Measurements from ENCODE around the gene GTDC1.

GRCh38 chr2:136213758-136214740 is 96.1 kb upstream of the CXCR4 start:
- PRO-cap = no peak

DNA sequence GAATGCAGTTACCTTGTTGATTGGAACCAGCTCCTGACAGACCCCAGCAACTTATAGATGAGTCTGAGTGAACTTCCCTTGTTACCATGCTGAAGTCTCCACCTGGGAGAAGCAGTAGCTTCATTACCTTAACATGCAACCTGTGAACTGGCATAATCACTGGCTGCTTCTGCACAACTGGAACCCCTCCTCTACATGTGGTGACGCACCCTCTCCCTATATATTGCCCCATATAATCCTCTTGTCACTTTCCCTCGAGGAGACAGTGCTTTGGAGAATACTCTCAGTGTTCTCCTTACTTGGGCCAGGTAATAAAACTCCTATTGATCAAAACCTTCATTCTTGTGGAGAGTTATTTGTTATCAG is 226.2 kb upstream of the SPOPL start:
- PRO-cap = no peak

- PRO-cap = no peak
Measured at GRCh38 chr2:138500537-138501033, 985 bp upstream of the SPOPL start.

DNA sequence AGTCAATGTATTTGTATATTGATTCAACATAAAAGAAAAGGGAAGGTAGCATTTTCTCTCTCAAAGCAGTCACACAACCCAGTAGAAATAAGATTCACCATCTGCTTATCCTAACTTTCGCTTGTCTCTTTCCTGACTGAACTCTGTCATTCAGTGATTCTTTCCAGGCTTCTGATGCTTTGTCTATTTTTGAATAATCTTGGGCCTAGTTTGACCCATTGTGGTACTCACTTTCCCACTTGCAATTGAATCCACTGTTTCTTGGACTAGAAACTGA is 1.2 kb downstream of the SPOPL start:
- PRO-cap = no peak

DNA sequence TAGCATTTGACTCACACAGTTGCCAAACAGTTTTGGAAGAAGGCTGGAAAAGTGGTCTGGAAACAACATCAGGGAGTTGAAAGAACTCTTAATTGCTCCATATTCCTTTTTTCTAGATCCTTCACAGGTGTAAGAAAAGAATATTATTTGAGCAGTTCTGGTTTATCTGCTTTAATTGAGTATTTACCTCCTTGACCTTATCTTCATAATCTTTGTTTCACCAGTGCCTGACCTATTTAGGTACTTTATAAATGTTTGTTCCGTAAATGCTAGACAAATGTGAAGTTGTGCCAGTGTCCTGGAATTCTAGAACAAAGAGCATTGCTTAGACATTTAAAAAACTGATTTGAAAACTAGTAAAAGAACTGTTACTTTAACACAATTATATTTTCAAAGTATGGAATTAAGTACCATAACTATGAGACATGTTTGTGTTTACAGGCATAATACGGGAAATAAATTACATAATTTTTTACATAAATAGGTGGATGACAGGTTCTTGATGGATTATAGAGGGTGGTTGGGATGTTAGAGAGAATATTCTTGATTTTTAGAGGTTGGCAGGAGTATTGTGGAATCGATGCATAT is 15.2 kb downstream of the SPOPL start:
- PRO-cap = no peak

GRCh38 chr2:140246930-140247381 is 1466.8 kb upstream of the NXPH2 start:
- PRO-cap = no peak

DNA sequence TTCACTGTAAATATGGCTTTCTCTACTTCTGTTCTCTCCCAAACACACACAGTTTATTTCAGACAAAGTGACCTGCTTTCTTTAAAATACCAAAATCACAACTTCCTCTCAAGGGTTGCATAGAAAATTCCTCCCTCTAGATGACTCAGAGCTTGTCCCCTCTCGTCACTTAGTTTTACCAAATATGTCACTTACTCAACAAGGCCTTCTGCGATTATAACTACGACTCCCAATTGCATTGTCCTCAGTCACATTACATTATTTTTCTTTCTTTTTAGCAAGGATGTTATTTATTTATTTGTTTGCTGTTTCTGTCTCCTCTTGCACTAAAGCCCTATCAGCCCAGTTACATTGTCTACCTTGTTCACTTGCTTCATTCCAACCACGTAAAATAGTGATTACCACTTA is 9.4 kb downstream of the LRP1B start:
- PRO-cap = no peak

DNA sequence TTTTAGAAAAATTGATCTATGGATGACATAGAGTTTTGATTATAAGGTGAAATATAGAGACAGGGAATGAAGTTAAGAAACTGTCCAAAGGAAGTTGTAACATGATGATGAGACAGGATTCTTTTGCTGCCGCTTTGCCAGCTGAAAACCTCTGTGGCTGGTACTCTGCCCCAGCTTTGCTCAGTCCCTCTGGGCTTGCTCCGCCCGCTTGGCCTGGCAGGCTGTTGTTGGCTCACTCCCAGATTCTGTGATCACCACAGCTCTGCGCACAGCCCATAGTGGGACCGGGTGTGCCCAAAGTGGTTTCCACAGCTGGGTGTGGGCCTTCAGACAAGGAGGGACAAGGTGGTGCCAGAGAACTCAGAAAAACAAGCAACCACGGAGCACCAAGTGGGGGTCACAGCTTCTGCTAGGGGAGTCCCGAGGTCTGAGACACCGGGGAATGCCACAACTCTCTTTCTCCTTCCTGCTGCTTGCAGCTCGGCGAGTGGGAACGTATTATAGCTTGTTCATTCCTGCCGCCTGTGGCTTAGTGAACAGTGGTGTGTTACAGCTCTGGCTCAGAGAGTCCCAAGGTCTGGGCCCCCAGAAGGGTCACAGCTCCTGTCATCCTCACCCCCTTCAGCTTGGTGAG is 9.2 kb upstream of the KYNU start:
- PRO-cap = no peak

- PRO-cap = no peak
Measured at GRCh38 chr2:142870534-142870963, 6.9 kb upstream of the KYNU start.

DNA sequence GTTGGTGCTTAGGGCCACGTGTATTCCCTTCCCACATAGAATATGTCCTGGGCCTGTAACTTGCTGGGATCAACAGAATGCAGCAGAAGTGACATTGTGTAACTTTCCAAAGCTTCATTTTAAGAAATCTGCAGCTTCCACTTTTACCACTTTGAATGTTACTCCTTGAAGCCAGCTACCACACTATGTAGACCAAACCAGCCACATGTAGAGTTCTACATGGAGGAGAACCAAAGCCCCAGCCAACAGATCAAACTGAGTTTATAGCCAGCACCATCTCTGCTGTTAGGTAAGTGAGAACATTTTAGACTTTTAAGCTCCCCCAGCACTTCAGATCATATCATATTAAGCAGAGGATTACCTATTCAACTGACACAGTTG is 58.4 kb upstream of the ARHGAP15 start:
- PRO-cap = no peak

DNA sequence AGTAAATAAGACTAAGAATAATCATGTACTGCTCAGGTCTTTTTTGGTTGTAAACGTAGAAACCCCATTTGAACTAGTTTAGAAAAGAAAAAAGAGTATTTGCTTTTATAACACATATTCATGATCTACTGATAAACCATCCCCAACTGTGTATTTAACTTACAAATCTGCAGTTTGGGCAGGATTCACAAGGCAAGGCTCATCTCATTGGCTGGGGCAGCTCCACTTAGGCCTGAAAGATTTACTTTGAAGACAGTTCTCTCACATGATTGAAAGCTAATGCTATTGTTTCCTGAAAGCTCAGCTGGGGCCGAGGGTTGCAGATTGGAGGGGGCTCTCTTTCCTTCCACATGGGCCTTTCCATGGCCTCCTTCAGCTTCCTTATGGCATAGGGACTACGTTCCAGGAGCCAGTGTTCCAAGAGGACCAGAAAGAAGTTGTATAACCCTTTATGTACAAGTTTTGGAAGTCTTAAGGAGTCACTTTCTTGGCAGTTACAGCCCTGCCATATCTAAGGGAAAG is 47.4 kb downstream of the ARHGAP15 start:
- PRO-cap = no peak

DNA sequence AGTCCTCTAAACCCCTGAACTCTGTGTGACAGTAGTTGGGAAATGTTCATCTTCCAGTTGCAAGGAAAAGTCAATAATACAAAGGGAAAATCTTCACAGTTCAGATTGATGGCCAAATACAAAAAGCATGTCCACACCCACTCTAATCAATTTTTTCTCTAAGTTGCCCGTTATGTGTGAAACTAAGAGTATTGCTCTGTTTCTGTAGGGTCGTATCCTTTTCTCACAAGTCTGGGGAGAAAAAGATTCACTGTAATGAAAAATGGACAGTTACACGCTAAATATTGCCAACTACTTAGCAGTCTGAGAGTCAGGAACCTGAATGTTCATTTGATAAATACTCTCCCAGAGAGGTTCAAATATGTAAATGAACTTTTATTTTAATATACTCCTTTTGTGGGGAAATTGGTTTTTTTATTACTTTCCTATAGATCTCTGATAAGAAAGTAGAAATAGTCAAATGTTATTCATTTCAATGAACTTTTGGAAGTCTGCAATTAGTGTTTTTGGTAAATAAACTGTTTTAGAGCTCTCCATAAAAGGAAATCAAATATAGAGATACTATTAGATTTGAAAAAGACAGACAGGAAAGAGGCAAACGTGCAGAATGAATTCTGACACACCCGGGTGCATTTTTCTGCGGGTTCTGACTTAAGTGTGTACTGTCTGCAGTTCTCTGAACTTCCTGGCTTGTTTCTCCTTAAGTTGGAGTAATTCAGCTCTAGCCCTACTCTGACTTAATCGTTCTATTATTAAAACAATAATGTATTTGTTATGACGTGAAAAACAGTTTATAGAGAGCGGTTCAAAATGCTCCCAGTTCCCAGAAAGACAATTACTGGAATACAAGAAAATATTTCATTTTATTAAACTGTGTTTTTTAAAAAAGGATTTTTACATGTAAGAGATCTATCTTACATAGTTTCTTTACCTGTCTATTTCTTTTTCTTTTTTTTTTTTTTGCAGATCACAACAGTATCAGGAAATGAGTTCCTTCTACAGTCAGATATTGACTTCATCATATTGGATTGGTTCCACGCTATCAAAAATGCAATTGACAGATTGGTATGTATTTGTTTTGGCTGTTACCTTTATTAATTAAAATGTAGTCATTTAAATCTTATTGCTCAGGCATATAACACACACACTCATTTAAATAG is 305.8 kb downstream of the ARHGAP15 start:
- PRO-cap = unidirectional peak, minus-strand start at position 687 of the sequence

DNA sequence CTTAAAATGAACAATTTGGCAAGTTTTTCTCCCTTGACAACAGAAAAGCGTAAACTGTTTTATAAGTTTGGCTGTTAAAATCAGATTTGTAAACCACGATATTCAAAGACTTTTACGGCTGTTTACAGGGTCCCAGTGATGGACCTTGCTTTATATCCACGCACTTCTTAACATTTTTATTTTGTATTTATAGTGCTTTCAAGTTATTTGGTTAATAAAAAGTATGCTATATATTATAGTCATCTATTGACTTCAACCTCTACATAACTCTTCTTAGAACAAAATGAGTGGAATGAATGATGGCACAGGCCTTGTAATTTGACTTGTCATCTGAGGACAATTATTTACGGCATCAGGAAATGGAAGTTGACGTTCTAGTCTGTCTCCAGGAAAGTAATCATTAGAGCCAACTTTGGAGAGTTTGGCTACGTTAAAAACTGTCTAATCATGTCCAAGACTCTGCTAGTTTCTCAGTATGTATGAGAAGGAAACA is 353.4 kb downstream of the ARHGAP15 start:
- PRO-cap = no peak

- PRO-cap = no peak
Measured at GRCh38 chr2:143718649-143719215, 589.5 kb downstream of the ARHGAP15 start.

DNA sequence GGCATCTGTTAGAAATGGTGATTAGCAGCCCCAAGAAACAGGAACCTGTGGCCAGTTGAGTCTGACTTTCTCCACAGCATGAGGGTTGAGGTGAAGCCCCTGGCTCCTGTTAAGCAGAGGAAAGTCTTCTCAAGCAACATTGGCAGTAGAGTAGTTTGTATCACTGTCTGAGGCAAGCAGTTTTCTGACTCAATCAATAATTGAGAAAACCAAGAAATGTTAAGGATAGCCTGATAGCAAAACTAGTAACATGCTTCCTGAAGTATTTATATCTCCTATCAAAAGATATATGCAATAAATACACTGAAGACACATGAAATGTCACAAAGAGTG is 389.7 kb downstream of the GTDC1 start:
- PRO-cap = no peak

DNA sequence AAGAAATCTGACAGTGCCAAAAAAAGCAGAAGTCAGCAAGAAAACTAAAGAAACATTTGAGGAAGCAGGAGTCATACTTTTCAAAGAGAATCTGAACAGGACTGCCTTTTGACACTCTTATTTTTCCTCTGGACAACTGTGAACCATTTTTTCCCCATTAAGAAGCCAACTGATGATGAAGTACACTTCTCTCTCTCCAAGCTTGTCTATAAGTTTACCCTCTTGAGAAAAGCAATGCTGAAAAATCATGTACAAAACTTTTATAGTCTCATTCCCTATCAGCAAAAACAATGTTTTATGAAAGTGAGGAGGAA is 188.5 kb downstream of the GTDC1 start:
- PRO-cap = no peak

DNA sequence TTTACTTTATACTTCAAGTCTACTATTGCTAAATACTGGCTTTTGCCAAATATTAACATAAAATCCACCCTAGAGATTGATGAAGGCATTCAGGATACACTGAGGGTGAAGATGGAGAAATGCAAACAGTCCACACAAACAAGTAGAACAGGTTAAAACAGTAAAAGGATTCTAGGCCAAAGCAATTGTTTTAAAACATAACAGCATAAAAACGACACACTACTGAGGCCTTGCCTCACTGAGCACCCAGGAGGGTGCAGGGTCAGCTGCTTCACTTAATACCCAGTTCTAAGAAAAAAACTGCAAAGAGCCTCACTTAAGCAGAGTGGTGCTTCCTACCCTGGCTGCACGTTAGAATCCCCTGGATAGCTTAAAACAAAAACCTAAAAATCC is 91.7 kb downstream of the GTDC1 start:
- PRO-cap = no peak

DNA sequence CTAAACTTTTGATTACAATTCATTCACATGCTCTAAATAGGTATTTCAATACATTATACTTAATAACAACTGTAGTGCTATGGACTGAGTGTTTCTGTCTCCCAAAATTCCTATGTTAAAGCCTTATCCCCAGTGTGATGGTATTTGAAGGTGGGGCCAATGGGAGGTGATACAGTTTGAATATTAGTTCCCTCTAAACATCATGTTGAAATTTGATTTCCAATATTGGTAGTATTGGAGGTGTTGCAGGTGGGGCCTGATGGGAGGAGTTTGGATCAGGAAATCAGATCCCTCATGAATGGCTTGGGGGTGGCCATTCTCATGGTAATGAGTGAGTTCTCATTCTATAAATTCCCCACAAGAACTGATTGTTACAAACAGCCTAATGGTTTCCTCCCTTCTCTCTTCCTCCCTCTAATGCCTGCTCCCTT is 64.5 kb downstream of the GTDC1 start:
- PRO-cap = no peak

GRCh38 chr2:144320379-144321219 is 11.7 kb downstream of the GTDC1 start:
- PRO-cap = no peak

DNA sequence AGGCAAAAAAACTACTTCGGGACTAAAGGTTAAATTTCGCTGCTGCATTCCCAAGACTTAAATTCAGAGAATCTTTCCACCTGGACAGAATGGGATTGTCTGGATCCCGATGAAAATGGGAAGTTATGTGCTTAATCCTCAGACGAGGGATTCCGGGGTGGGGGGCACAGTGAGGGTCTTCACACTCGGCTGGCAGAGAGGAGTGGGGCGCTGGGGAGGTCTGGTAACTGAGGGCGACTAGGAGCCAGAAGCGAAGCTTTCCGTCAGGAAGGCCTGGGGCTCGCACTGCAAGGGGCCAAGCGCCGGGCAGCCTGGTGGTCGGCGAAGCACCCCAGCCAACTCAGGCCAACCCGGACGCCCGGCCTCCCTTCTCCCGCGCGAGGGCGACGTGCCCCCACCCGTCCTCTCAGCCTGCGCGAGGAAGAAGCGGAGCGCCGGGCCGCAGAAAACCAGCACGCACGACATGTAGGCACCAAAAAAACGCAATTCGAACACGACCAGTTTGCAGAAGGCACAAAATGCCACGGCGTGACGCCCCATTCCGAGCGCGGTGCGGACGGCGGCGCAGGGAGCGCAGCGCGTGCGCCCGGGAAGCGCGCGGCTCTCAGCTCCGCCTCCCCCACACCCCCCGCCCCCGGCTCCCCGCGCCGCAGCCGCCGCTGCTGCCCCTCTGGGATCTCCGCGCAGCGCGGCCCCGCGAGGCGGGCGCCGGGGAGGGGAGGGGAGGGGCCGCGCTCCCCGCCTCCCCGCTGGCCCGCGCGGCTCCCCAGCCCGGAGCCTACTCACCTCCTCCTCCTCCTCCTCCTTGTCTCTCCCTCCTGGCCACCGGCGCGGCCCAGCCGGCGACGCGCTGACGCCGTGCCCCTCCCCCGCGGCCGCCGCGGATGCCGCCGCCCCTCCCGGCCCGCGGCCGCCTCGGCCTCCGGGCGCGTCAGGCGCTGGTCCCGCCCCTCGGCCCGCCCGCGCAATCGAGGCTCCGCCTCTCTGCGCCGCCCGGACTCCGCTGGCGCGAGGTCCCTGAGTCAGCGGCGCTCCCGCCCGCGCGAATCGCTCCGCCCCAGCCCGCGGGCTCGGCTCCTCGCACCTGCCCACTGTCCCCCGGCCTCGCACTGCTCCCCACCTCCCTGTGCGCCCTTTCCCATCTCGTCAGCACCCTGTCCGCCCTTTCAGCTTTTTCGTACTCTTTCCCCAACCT is at the start of gene GTDC1:
Gene GTDC1 (minus strand): TSS at position 860 of the 1,195 bp plus-strand sequence.
- PRO-cap = unidirectional peak, minus-strand start at position 552 of the sequence; bidirectional peak, plus-strand start at position 1,011 of the sequence, minus-strand start at position 924 of the sequence